Type B pancreatic cell (in vitro differentiated cells): ENCODE results near the genes FRG2C, CHMP2B, CRYBG3, OR5AC2, OR5H2 and OR5K3.

DNA sequence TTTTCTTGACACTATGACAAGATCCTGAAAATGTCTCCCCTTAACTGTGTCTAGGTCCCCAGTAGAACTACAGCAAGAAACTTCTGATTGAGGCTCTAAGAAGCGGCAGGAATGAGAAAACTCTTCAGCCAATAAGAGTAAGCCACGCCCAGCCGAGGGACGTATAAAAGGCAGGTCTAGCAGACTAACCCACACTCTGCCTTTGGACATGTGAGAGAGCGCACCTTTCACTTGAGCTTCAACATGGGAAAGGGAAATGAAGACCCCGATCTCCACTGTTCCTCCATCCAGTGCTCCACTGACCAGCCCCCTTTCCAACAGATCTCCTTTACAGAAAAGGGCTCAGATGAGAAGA, at the start of gene FRG2C:
TSS of gene FRG2C (plus strand) at position 192 of the 355 bp plus-strand sequence.
- PRO-cap: no peak

DNA sequence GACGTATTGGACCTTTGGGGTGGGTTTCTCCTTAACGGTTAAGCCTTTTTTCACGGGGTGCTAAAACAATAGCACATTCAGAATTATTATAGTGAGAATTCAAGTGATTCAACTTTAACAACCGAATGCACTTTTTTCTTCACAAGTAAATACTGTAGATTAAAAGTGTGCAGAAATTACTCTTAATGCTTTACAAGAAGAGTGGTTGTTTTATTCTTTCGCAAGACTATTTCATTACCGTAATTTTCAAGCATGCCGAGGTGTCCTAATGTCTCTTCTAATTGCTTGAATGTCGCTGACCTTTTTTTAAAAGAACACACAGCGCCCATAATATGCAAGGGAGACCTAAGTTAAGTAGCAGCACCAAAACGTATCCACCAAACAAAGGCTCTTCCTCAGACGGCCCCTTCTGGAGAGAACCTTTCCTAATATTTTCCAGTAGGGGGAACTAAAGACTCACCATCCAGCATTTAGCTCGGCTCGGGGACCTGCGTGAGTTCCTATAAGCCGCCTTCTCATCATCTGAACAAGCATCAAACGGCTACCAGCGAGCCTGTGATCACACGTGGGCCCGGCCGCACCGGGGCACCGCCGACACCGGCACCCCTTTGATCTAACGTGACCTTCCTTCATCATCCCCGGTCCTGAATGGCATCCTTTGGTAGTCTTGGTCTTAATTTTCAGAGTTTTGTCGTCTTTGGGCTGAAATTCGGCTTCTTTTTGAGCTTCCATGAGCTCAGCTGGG, 1.6 kb upstream of the ROBO2 start:
- PRO-cap: no peak

GRCh38 chr3:81716712-81717595, 44.5 kb downstream of the GBE1 start:
- PRO-cap: no peak

GRCh38 chr3:81723559-81724120, 37.8 kb downstream of the GBE1 start:
- PRO-cap: no peak

GRCh38 chr3:81726674-81727252, 34.7 kb downstream of the GBE1 start:
- PRO-cap: no peak

DNA sequence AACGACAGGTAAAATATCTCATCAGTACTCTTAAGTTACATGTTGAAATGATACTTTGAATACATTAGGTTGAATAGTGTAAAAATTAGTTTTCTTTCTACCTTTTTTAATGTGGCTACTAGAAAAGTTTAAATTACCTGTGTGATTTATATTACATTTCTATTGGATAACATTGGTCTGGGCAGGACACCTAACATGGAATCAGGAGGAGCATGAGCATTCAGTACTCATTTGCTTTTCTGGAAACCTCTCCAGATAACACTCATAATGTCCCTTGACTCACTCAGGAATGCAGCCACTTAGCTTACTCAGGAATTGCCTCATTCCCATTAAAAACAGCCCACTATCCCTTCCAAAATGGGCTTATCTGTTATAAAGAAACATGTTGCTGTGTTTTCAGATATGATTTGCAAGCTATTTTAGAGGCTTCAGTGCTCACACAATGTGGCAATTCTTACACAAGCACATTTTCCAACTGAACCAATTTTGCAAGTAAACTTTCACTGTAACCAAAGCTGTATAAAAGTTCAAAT, 17.1 kb downstream of the GBE1 start:
- PRO-cap: no peak

DNA sequence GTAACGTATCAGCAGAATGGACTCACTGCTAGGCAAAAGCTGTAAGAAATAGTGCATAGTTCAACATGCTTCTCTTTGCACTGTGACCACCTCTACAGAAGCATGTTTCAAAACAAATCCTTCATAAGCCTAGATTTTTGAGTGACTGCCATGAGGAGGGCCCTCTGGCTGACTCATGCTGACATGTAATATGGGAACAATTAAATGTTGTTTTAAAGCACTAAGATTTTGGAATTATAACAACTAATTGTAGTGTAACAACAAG, 3.1 kb downstream of the GBE1 start:
- PRO-cap: no peak

DNA sequence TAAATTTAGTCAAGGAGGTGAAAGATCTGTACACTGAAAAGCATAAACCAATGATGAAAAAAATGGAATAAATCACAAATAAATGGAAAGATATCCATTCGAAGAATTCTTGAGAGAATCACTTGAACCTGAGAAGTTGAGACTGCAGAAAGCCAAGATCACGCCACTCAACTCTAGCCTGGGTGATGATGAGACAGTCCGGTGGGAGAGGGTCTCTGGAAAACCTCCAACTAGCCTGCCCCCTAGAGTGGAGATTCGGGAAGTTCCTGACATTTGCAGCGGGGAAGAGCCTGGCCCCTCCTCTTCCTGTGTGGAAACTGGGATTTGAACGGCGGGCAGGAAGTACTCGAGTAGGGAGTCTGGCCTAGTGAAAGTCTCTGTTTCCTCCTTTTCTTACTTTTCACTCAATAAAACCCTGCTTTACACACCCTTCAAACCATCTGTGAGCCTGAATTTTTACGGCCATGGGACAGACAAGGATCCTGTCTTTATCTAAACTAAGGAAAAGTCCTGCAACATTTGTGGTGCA, 224.5 kb upstream of the GBE1 start:
- PRO-cap: no peak

GRCh38 chr3:84548516-84549048, 410.2 kb upstream of the CADM2 start:
- PRO-cap: no peak

- PRO-cap: no peak
These were observed 6.1 kb downstream of the VGLL3 start for GRCh38 chr3:86984811-86985346.

- PRO-cap: bidirectional peak, plus-strand start at chr3:87227312, minus-strand start at chr3:87227170; bidirectional peak, plus-strand start at chr3:87227544, minus-strand start at chr3:87227722
These were observed at the start of gene CHMP2B for GRCh38 chr3:87226963-87228113. Gene CHMP2B, plus strand, starts transcription at chr3:87227309.

DNA sequence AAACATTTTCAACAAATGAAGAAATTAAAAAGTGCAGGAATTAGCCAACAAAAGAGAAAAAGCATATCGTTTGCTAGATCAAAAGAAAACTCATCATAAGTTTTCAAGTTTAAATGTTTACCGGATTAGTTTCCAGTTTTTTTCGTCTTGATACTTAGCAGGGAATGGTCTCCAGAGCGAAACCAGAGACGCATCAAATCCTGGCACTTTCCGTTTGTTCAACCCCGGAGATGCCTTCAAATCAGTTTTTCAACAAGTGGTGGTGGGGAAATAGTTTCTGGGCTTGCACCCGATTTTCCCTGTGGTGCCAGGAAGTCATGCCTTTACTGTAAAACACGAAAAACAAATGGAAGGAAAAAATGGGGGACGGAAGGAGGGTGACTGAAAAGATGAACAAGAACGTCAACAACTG, 901 bp downstream of the CGGBP1 start:
- PRO-cap: no peak

DNA sequence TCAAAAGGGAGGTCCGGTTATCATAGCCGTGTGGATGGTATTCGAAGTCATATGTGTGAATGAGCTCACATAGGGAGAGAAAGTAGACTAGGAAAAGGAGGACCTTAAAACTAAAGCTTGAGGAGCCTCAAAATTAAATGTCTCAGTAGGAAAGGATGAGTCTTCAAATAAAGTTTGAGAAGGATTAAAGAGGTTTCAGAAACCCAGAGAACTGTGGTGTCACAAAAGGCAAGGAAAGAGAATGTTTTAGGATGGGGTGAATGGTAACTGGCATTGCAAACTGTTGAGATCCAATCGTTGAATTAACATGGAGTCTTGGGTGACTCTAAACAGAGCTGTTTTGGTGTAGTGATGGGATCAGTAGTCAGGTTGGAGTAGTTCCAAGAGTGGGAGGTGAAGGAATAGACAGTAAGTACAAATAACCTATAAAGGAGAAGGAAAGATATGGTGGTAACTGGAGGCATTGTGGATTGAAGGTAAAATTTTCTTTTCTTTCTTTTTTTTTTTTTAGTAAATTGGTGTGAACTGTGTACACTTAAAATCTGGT, 8.4 kb downstream of the ZNF654 start:
- PRO-cap: no peak

GRCh38 chr3:97821729-97822930, at the start of gene CRYBG3:
Gene CRYBG3, plus strand, starts transcription at chr3:97822011.
- PRO-cap: unidirectional peak, plus-strand start at chr3:97821975; unidirectional peak, plus-strand start at chr3:97822051

DNA sequence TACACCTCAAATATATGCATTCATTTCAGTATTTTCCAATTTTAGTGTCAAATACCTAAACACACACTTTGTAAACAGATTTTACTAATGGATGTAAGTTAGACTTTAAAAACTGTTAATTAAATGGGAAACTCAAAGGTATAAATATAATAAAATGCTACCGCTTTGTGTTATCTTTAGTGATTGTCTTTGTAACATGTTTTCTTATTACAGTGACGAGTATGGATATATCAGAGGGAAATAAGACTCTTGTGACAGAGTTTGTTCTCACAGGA, at the start of gene OR5AC2:
TSS of gene OR5AC2 (plus strand) at position 222 of the 275 bp plus-strand sequence.
- PRO-cap: no peak

GRCh38 chr3:98282188-98282689, at the start of gene OR5H2:
Gene OR5H2, plus strand, starts transcription at chr3:98282505.
- PRO-cap: no peak

GRCh38 chr3:98329476-98329881, 24.2 kb upstream of the OR5K4 start:
- PRO-cap: no peak

DNA sequence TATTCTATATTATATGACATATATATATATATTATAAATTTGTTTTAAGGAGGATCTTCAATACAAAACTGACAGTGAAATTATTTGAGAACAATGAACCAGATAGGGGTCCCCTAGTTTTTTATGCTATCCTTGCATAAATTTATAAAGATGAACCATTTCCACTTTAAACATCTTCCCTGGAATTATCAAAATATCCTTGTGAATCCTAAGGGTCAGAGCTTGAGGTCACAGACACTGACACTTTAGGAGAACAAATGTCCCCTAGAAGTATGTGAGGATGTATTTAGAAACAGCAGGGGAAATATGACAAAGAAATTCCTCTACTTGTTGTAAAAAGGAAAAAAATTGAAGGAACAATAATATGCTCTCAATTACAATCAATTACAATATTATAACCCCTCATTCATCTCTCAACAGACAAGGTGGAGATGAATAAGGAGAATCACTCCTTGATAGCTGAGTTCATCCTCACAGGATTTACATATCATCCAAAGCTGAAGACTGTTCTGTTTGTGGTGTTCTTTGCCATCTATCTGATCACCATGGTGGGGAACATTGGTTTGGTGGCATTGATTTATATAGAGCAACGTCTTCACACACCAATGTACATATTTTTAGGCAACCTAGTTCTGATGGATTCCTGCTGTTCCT, at the start of gene OR5K3:
TSS of gene OR5K3 (plus strand) at position 432 of the 654 bp plus-strand sequence.
- PRO-cap: no peak

DNA sequence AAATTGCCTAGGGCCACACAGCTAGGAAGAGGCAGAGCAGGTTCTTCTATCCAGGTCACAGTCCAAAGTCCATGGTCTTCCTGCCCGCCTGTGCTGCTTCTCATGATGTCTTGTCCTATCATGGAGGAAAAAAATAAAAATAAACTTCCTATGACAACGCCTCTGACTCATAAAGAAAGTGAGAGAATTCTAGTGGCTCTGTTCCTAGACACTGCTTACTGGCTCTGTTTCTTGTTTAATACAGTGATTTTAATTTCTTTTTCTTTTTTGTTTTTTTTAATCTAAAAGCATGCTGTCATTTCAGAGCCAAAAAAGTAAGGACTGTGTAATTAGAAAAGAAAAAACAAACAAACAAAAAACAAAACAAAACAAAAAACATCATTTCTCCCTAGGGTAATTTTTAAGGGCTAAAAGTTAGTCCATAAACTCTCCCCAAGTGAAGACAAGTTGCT, 9.8 kb downstream of the COL8A1 start:
- PRO-cap: no peak

DNA sequence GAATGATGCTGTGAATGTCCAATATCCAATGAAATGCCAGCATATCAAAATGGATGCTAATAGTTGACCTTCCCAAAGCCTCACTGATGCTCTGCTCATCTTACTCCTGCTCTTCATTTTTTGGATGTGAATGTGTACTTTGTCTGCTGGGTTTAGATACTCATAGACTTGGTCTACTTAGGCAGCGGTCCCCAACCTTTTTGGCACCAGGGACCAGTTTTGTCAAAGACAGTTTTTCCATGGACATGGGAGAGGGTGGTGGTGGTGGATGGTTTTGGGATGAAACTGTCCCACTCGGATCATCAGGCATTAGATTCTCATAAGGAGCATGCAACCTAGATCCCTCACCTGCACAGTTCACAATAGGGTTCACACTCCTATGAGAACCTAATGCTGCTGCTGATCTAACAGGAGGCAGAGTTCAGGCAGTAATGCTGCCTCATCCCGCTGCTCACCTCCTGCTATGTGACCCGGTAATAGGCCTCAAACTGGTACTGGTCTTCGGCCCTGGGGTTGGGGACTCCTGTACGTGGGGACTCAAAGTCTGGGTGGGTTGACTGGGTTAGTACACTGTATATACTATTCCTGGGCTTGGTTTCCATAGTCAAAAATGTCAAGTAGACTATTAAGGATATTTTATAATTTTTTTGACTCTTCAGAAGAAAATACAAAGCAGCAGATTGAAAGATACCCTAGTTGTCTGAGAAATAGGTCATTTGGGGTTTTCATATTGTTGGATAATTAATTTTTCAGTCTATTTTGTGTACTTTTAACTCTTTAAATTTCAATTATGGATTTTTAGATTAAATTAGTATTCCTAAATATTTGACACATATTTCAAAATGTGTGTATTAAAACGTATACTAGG, 45.4 kb downstream of the CMSS1 start:
- PRO-cap: no peak